Liver (tissue), 9 donors: ENCODE measurements around the genes DTX3 and OS9.

- PRO-cap, 5 experiments: no peak in any of the 5 experiments
- RAMPAGE, long total RNA, 2 experiments: no peak in any of the 2 experiments
- RRBS: no CpG with 5 or more reads among the region's 5 CpGs
These were observed 10.1 kb downstream of the LRP1 start for GRCh38 chr12:57138407-57138701.

DNA sequence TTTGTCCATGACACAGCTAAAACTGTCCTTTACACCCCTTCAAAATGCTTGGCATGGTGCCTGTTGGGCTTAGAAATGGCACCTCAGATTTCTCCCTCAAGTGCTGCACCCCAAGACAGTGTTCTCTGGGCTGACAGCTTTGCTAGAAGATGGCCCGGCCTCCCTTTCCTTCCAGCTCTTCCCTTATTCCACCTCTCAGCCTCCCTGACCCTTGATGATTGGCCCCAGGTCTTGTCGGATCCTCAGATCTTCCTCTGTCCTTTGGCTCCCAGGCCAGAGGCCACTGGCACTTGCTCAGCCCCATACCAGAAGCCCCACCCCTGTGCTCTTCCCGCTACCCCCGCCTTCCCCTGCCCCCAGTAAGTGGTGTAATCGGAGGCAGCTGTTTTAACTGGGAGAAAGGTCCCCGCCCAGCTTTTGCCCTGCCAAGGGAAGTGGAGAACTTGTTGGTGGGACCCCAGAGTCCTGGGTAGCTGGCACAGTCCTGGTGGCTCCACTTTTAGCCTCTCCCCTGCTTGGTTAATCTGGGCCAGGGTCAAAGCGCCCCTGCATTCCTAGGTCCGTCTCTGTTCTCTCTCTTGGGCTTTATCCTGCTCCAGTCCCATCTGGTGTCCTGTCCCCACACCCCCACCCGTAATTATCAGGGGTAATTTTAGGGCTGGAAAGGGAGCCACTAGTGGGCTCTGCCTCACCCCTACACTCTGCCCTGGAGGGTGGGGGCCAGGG, 10.6 kb downstream of the LRP1 start:
- PRO-cap, 5 experiments: peak in 2 of 5 experiments; most common plus-strand start position 359 of the sequence (in 1); most common minus-strand start position 220 of the sequence (in 1)
- RAMPAGE, long total RNA, 2 experiments: no peak in any of the 2 experiments
- RRBS: no CpG with 5 or more reads among the region's 9 CpGs

GRCh38 chr12:57165679-57166471, 37.6 kb downstream of the LRP1 start:
- PRO-cap, 5 experiments: no peak in any of the 5 experiments
- RAMPAGE, long total RNA, 2 experiments: no peak in any of the 2 experiments
- RRBS: no CpG with 5 or more reads among the region's 28 CpGs

DNA sequence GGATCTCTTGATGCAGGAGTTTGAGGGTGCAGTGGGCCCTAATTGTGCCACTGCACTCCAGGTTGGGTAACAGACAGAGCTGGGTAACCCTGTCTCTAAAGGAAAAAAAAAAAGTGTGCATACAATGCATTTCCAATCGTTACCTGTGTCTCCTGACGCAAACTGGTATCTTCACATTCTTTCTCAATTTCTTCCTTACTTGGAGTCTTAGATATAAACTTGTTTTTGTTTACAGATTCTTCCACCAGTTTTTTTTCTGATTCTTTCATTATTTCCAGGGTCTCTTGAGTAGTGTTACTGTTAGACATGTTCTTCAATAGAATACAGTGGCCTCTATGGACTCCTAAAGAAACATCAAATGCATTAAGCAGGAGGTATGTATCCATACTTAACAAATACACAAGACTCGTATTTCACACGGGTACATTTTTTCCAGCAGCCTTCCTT, 59.2 kb upstream of the STAC3 start:
- PRO-cap, 5 experiments: no peak in any of the 5 experiments
- RAMPAGE, long total RNA, 2 experiments: no peak in any of the 2 experiments
- RRBS: no CpG with 5 or more reads among the region's 4 CpGs

DNA sequence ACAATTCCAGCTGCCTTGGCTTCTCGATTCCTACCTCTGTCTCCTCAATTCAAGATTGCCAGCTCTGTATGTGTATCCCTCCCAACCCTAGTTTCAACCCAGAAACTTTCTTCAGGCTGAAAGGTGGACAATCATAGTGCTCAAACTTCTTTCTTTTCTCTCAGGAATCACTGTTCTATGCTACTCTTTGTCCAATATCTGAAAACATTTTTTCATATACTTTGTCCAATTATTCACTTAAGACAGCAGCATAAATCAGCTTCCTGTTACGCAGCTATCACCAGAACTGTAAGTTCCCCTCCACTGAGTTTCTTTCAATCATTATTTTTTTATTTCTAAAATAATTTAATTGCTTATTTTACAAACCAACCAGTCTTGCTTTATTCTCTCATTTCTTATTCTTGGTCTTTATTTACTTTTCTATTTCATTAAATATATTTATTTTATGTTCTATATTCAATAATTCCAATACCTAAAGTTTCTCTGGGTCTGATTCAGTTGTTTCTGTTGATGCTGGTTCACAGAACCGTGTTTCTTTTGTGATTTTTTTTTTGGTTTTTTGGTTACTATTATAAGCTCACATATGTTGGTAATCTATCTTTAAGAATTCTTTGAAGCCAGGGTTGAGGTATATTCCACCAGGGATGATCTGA, 63.2 kb downstream of the R3HDM2 start:
- PRO-cap, 5 experiments: no peak in any of the 5 experiments
- RAMPAGE, long total RNA, 2 experiments: no peak in any of the 2 experiments
- RRBS: no CpG with 5 or more reads among the region's 3 CpGs

DNA sequence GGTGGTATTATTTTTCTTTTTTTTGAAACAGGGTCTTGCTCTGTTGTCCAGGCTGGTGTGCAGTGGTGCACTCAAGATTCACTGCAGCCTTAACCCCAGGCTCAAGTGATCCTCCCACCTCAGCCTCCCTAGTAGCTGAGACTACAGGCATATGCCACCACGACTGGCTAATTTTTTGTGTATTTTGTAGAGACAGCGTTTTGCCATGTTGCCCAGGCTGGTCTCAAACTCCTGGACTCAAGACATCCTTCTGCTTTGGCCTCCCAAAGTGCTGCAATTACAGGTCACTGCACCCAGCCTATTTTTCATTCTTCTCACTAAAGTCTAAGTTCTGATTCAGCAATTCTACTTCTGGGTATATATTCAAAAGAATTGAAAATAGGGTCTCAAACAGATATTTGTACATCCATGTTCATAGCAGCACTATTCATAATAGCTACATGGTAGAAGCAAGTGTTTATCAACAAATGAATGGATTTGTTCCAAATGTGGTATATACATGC, 52.4 kb downstream of the R3HDM2 start:
- PRO-cap, 5 experiments: no peak in any of the 5 experiments
- RAMPAGE, long total RNA, 2 experiments: no peak in any of the 2 experiments
- RRBS: no CpG with 5 or more reads among the region's 2 CpGs

- PRO-cap, 5 experiments: no peak in any of the 5 experiments
- RAMPAGE, long total RNA, 2 experiments: no peak in any of the 2 experiments
- RRBS: no CpG with 5 or more reads among the region's 3 CpGs
These were observed 22.4 kb downstream of the R3HDM2 start for GRCh38 chr12:57408474-57408854.

DNA sequence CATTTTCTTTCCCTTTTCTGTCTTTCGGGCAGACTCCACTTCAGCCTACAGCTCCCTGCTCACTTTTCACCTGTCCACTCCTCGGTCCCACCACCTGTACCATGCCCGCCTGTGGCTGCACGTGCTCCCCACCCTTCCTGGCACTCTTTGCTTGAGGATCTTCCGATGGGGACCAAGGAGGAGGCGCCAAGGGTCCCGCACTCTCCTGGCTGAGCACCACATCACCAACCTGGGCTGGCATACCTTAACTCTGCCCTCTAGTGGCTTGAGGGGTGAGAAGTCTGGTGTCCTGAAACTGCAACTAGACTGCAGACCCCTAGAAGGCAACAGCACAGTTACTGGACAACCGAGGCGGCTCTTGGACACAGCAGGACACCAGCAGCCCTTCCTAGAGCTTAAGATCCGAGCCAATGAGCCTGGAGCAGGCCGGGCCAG, 972 bp downstream of the INHBE start:
- PRO-cap, 5 experiments: peak in 2 of 5 experiments; most common plus-strand start position 275 of the sequence (in 1); most common minus-strand start position 149 of the sequence (in 2)
- RAMPAGE, long total RNA, 2 experiments: start-site peak on the minus strand in 1 of 2 experiments, centred at positions 98 to 214 of the sequence, 7 to 8 reads per replicate
- RRBS: no CpG with 5 or more reads among the region's 11 CpGs

GRCh38 chr12:57488214-57489303, 691 bp downstream of the MARS1 start:
- PRO-cap, 5 experiments: no peak in any of the 5 experiments
- RAMPAGE, long total RNA, 2 experiments: no peak in any of the 2 experiments
- RRBS: 84% methylated on average over 3 of the region's 18 CpGs

GRCh38 chr12:57516746-57517735, 3.3 kb downstream of the DDIT3 start:
- PRO-cap, 5 experiments: no peak in any of the 5 experiments
- RAMPAGE, long total RNA, 2 experiments: no peak in any of the 2 experiments
- RRBS: no CpG with 5 or more reads among the region's 13 CpGs

DNA sequence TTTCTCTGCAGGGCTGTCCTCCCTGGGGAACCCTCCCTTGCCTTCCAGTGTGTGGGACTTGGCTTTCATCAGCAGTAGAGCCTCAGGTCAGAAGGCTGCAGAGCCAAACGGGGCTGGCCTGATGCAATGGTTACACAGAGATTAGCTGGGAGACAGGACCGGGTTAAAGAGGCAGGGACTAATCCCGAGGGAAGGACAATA, 845 bp downstream of the DDIT3 start:
- PRO-cap, 5 experiments: peak in 1 of 5 experiments; most common plus-strand start position 106 of the sequence (in 1); most common minus-strand start position 49 of the sequence (in 1)
- RAMPAGE, long total RNA, 2 experiments: no peak in any of the 2 experiments
- RRBS: no CpG with 5 or more reads among the region's 3 CpGs

DNA sequence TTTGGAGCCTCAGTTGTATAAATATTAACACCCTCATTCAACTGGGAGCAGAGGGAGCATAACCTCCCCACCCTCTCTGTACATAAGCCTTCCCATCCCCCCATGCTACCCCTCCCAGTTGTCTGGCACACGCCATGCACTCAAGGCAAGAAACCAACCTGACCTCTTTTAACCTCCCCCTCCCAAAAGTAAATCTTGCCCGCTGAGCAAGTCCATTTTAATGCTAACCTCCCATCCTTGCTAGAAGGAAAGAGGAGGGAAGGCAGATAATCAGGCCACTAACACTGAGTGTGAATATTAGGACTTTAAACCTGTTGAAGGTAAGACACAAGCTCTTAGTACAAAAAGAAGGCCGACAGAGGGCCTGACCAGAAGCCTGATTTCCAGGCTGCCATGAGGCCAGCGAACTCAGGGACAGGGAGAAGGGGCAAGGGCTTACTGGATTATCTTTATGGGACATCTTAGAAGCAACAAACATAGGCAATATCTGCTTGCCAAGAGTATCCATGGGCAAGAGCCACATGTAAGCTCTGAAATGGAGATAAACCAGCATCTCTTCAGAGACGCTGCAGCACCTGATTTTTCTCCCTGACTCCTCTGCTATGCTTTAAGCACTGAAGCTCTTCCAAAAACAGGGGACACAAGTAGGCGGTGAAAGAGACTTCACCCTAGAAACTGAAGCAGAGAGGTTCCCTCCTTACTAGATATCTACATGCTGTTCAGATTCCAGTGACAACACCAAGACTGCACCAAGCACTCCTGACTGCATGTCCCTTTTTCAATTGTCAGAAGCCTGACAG, 10.8 kb downstream of the DCTN2 start:
- PRO-cap, 5 experiments: no peak in any of the 5 experiments
- RAMPAGE, long total RNA, 2 experiments: no peak in any of the 2 experiments
- RRBS: no CpG with 5 or more reads among the region's 6 CpGs

- PRO-cap, 5 experiments: peak in 1 of 5 experiments; most common plus-strand start chr12:57604629 (in 1)
- RAMPAGE, long total RNA, 2 experiments: no peak in any of the 2 experiments
- RRBS: 3% methylated on average over 8 of the region's 32 CpGs
These were observed at the start of gene DTX3 for GRCh38 chr12:57604310-57604964. TSS of gene DTX3 (plus strand) at chr12:57604824.

GRCh38 chr12:57619184-57619945, 8.1 kb downstream of the ARHGEF25 start:
- PRO-cap, 5 experiments: no peak in any of the 5 experiments
- RAMPAGE, long total RNA, 2 experiments: no peak in any of the 2 experiments
- RRBS: 10% methylated on average over 24 of the region's 52 CpGs

- PRO-cap, 5 experiments: peak in 5 of 5 experiments; most common plus-strand start chr12:57694145 (in 5); most common minus-strand start chr12:57693777 (in 2)
- RAMPAGE, long total RNA, 2 experiments: start-site peak on the plus strand in 2 of 2 experiments, at chr12:57694121-57694164 at its widest, 754 to 1,308 reads per replicate
- RRBS: no CpG with 5 or more reads among the region's 51 CpGs
These were observed at the start of gene OS9 for GRCh38 chr12:57693509-57694493. TSS of gene OS9 (plus strand) at chr12:57694132.

DNA sequence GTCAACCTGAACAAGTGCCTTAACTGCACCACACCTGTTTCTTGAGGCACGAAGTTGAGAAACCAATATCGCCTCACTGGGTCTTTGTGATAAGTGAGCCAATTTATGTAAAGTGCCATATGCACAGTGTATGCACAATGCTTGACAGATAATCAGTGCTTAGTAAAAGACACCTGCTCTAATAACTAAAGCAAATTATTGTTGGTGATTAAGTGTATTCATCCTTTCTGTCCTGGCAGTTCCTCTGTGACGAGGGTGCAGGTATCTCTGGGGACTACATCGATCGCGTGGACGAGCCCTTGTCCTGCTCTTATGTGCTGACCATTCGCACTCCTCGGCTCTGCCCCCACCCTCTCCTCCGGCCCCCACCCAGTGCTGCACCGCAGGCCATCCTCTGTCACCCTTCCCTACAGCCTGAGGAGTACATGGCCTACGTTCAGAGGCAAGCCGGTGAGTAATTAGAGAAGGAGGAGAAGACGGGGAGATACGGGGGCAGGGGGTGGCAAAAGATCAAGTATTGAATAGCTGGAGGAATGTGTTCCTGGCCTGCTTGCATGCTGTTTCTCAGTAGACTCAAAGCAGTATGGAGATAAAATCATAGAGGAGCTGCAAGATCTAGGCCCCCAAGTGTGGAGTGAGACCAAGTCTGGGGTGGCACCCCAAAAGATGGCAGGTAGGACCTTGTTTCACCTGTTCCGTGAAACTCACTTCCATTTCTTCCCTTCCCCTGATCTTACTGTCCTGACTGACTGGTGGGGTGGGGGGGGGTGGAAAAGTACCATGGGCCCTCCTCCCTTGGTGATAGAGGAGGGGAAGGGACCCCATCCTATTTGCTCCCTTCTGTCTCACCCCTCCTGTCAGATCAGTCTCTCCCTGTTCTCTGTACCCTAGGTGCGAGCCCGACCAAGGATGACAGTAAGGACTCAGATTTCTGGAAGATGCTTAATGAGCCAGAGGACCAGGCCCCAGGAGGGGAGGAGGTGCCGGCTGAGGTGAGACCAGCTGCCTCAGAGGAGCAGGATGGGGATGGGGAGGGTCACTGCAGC, 21.9 kb downstream of the OS9 start:
- PRO-cap, 5 experiments: no peak in any of the 5 experiments
- RAMPAGE, long total RNA, 2 experiments: no peak in any of the 2 experiments
- RRBS: 100% methylated on average over 4 of the region's 19 CpGs

GRCh38 chr12:57765869-57766956, 665 bp downstream of the CYP27B1 start:
- PRO-cap, 5 experiments: no peak in any of the 5 experiments
- RAMPAGE, long total RNA, 2 experiments: no peak in any of the 2 experiments
- RRBS: 3% methylated on average over 7 of the region's 61 CpGs

DNA sequence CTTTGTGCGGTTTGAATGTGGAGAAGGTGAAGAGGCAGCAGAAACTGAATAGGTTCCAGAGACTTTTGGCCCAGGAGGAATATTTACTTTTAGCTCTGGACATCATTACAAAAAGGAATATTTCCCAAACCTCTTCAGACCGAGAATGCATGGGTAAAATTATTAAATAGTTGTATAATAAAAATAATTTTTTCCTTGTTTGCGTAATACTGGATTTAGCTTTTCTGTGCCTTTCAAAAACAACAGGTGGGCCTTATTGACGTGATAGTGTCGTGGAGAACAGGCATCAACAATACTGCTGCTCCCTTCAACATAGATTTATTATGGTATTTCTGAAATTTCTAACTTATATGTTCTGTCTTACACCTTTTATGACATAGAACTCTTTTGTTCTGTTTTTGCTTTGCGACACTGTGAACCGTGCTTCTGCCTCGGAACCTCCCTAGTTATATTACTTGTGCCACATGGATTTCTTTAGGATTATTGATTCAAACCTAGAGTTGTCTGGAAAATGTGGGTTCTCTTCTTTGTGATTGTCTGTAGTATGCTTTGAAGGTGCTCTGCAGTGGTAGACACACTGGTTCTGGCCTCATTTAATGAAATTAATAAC, 14.1 kb downstream of the TSFM start:
- PRO-cap, 5 experiments: no peak in any of the 5 experiments
- RAMPAGE, long total RNA, 2 experiments: no peak in any of the 2 experiments
- RRBS: no CpG with 5 or more reads among the region's 8 CpGs

DNA sequence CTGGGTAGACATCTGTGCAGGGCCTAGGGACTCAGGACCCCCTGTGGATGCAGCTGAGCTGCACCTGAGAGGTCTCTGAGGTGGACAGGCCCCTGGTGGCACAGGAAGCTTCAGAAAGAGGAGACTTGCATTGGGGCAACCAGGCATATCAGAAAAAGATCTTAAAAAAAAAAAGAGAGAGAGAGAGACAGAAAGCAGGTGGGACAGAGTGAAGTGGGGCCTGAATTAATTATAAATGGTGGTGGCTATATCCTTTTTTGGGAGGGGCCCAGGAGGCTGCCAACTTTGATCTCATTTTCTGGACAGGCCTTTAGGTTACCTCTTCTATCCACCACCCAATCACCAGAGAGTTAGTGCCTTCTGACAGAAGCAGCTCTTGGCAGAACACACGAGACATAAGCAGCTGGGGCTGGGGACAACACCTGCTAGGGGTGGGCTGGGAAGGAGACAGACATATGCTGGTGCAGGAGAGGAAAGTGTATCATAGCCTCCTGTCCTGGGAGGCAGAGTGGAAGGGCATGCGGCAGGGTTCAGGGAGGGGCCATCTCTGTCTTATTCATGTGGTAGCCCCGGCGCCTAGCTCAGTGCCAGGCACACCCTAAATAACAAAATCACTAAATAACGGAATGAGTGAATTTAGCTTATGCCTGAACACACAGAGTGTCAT, 46.6 kb upstream of the ATP23 start:
- PRO-cap, 5 experiments: no peak in any of the 5 experiments
- RAMPAGE, long total RNA, 2 experiments: no peak in any of the 2 experiments
- RRBS: no CpG with 5 or more reads among the region's 5 CpGs

- PRO-cap, 5 experiments: peak in 4 of 5 experiments; most common plus-strand start chr12:57936242 (in 3); most common minus-strand start chr12:57936151 (in 2)
- RAMPAGE, long total RNA, 2 experiments: start-site peak on the minus strand in 2 of 2 experiments, at chr12:57935921-57936175 at its widest, 87 to 1,130 reads per replicate
- RRBS: 2% methylated on average over 5 of the region's 31 CpGs
These were observed 5.5 kb upstream of the ATP23 start for GRCh38 chr12:57935591-57936459.